Aorta (tissue), 1 donor: ENCODE measurements around a stretch of chr7.

- PRO-cap, result no peak
These were observed 433 bp downstream of the FIGNL1 start for GRCh38 chr7:50449666-50450168.

GRCh38 chr7:50496961-50497375 lies 46.8 kb upstream of the FIGNL1 start:
- PRO-cap, result no peak

DNA sequence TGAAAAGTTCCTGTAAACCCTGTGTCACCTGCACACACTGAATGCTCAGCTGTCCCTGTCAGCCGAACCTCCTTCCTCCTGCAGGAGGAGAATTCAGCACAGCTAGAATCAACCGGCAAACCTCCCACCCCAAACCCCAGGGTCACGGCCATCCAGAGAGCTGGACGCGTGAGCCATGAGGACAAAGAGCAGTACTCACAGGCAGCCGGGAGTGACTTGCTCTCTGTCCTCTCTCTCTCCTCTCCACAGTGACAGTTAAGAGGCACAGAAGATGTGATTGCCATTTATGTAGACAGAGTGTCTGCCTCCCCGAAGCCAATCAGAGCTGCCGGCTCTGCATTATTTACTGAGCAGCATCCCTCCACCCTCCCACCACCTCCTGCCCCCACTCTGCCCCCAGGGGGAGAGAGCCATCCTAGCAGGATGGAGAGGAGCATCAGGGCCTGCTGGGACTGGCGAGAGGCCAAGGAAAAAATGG lies 4.4 kb downstream of the DDC start:
- PRO-cap, result no peak

DNA sequence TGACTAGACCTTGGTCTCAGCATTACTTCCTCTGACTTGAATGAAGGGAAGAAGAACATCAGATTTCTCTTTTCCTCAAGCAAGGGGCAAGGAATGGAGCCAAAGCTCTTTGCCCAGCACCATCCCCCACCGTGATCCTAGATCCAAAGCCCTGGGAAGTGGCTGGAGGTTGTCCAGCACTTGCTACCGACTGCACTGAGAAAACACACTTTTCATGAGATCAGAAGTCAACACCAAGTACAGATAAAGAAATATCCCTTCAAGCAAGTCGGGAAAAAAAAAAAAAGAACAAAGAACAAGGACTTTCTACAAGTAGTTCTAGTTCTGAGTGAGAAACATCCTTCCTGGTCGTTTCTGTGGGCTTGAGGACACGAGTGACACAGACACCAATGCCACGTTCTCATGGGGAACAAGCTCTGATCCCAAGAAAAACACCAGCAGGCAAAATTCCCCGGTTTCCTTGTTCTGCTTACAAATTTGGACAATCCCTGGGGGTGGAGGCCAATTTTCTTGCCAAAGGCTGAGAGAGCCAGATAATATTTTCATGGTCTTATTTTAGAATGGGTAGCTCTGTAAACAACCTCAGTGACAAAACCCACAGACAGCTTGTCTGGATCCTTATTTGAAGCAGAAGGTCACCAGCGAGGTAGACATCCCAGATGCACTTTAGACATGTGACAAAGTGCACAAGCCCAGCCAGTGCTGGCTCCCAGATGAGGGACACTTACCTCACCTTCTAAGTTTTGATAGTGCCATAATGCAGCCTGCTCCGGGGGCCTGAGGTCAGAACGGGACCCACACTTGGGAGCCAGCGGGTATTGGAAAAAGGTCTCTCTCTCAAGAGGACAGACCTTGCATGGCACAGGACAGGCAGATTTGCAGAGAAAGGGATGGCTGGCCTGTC lies 102.4 kb upstream of the DDC start:
- PRO-cap, result no peak

DNA sequence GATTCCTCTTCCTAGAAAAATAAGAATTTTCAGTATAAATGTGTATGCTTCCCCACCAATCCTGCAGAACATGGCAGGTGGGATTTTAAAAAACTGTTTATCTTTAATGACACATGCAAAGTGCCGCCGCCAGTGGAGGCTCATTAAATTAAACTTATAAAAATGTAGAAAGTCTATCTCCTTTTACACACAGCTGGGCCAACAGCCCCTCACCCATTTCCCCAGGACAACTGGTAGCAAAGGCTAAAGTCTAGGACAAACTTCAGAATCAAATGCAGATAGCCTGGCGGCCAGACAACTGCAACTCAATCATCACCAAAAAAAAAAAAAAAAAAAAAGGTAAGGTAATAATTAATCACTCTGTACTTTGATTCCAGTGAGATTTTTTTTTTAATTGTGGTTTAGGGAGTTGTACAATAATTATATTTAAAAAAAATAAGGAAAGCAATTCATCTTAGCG lies 98.7 kb downstream of the GRB10 start:
- PRO-cap, result no peak

- PRO-cap, result no peak
These were observed 76.4 kb downstream of the GRB10 start for GRCh38 chr7:50706259-50706752.

DNA sequence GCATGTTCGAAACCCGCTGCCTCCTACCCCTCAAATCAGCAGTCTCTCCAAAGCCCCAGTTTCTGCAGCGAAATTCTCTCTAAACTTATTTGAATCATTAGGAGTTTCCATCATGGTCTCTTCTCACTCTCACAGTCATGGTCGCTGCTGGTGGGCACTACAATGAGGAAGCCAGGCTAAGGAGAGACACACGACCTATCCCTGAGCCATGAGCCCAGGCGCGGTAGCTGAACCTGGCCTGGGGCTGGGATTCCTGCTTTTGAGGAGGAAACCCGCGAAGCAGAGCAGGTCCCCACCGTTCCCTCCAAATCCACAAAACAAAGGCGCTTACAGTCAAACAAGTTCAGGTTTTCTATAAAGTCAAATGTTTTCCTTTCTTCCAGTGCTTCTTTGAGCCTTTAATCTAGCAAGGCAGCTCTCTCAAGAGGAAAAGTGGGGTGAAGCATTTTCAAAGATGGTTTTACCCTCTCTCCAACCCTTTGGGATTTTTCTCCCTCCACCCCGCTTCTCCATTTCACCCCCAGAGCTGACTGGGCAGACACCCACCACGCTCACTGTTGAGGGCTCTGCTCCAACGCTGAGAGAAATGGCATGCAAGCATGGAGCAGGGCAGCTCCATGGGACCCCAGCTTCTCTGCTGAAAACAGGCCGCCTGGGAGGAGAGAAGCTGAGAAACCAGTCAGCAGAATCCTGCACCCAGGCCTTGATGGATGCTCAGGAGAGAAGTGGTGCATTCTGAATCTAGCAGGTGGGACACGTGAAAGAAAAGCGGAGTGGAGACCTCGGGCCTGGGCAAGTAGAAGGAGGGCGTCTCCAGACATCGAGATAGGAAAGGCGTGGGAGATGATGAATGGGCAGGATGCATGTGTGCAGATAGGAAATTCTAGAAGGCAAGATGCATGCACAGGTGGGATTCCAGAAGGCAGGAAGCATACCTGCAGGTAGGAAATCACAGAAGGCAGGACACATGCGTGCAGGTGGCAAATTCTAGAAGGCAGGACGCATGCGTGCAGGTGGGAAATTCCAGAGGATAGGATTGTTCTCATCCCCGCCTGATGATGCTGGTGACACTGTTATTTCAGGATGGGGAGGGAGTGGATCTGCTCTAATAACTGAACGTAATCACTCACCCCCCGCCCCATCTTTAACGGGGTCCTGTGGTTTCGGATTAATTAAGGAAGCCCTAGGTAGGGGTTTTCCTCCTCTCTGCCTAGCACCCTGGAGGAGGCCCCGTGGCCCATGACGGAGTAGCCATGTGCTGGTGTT lies 35.2 kb downstream of the GRB10 start:
- PRO-cap, result no peak

- PRO-cap, result no peak
These were observed 27.9 kb downstream of the GRB10 start for GRCh38 chr7:50754754-50755188.

GRCh38 chr7:50793297-50793910 lies 10.7 kb upstream of the GRB10 start:
- PRO-cap, result bidirectional peak, plus-strand start at chr7:50793642, minus-strand start at chr7:50793453

DNA sequence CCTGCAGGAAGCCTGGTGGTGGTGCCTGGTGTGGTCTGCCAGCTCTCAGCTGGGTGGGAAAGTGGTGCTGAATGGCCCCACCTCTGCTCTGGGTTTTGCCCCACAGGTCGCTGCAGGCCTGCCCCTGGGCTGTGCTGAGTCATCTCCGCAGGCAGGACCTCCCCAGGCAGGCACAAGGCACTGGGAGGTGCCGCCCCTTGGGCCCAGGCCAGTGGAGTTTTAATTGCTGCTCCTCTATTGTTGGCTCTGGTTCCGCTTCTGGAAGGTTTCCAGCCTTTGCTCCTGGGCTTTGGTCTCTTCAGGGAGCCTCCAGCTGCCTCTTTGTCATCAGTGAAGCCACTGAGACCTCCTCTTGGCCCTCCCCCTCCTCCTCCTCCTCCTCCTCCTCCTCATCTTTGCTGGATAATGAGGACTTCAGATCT lies 180.3 kb upstream of the GRB10 start:
- PRO-cap, result no peak

- PRO-cap, result no peak
These were observed 182.8 kb downstream of the COBL start for GRCh38 chr7:51133917-51134178.

- PRO-cap, result no peak
These were observed 130.0 kb downstream of the COBL start for GRCh38 chr7:51186386-51187199.

DNA sequence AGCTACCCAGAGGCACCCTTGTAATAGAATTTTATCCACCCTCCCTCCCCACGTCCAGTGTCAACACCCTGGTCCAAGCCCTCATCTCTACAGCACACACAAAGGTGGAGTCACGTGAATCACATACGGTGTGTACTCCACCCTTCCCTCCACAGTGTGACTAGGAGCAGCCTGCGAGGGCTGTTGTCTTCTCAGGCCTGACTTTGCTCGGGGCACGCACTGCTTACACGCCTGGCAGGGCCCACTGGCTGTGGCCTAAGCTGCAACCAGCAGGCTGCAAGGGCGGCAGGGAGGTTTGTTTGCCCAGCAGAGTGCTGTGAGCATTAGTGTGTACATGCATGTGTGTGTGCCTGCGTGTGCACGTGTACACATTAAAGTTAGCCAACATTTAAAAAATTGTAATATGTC lies 93.7 kb downstream of the COBL start:
- PRO-cap, result no peak

- PRO-cap, result no peak
These were observed 61.3 kb downstream of the COBL start for GRCh38 chr7:51255046-51255948.

GRCh38 chr7:51317332-51317682 lies 698 bp upstream of the COBL start:
- PRO-cap, result no peak

GRCh38 chr7:52430380-52430866 lies 605.0 kb upstream of the POM121L12 start:
- PRO-cap, result no peak

DNA sequence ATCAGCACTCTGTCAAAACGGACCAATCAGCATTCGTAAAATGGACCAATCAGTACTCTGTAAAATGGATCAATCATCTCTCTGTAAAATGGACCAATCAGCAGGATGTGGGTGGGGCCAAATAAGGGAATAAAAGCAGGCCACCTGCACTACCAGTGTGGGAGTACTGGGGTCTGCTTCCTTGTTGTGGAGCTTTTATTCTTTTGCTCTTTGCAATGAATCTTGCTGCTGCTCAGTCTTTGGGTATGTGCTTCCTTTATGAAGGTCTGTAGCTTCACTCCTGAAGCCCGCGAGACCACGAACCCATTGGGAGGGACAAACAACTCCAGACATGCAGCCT lies 17.9 kb upstream of the POM121L12 start:
- PRO-cap, result no peak

- PRO-cap, result no peak
These were observed 558.5 kb upstream of the VSTM2A start for GRCh38 chr7:53983677-53984030.

DNA sequence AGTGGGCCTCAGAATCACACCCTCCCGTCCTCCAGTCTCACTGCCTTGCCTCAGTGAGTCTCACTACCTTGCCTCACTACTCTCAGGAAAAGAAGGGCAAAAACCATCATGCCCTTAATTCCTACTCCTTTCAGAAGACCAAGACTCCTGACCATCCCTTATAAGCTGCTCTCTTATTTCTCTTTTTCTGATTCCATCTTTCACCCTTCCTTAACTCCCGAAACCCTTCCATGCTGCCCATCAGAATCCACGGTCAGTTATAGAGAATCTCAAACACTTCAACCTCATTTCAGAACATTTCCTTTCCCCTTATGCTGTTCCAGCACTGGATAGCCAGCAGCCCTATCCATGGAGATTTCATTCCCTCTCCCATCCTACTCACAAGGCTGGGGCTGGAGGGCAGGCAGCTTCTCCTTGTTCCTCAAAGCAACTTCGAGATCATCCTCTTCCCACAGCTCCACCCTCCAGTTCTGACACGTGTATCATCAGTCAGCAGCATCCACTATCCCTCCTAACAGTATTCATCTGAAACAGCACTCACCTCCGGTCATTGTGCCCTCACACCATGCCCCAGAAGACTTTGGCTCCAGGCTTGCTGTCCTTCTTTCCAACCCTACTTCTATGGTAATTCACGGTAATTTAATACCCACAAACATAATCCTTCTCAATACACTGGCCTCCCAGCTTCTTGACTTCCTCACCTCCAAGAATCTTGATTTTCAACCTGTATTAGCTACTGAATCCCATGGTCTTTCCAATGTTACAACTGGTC lies 12.8 kb downstream of the SEC61G start:
- PRO-cap, result no peak

DNA sequence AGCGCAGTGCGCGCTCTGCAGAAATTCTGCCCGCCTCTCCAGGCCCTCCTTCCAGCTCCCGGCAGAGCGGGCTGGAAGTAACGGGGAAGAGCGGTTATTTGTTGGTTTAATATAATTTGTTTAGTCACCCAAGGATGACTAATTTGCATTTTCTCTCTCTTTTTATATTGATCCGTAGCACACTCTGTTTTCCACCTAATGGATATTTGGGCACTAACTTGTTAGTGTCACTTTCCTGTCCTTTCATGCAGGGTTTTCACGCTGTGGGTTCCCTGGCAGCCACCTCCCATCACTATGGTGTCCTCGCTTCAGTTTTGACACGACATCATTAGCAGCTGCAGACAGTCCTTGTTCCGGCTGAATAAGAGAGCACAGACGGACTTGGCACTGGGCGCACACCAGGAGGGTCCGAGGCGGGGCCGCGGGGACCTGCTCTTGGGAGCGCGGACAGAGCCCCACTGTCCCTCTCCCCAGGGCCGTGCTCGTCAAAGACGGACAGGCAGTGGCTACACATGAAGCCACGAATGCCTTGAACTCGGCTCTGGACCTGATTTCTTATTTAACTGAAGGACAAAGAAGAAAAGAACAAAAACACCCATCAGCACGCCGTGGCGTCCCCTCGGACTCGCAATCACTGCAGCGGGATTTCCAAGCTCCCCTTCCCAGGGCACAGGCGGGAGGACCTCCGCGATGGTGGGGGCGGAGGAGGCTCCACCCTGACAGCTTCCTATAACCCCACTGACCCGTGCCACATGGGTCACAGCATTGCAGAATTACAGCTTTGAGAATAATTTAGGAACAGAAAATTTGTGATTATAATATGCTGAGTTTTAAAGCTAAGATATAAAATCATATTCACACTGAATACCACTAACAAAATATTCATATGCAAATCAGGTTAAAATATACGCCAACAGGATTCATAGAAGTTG lies 129.5 kb upstream of the SEC61G start:
- PRO-cap, result no peak